Thyroid gland (tissue), 7 donors: ENCODE data around the genes RAB27B and BOD1L2.

- PRO-cap, 2 experiments, result no peak in any of the 2 experiments
- RAMPAGE, long total RNA, 5 experiments, result no peak in any of the 5 experiments
Observed at GRCh38 chr18:50853839-50854351, 25.0 kb upstream of the ME2 start.

DNA sequence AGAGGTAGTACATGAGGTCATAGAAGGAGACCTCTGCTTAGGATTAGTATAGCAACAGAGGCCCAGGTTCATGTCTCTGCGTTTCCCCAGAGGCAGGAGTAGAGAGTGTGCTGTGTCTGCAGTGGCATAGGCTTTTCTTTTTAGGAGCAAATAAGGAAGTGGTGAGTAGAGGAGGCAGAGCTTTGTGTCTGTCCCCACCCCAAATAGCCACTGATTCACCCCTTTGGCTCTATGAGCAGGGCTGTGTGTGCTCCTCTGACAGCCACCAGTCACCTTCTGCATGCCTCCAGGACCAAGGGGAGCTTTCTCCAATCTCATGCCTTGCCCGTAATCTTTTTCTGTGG is 23.6 kb upstream of the ELAC1 start:
- PRO-cap, 2 experiments, result no peak in any of the 2 experiments
- RAMPAGE, long total RNA, 5 experiments, result no peak in any of the 5 experiments

DNA sequence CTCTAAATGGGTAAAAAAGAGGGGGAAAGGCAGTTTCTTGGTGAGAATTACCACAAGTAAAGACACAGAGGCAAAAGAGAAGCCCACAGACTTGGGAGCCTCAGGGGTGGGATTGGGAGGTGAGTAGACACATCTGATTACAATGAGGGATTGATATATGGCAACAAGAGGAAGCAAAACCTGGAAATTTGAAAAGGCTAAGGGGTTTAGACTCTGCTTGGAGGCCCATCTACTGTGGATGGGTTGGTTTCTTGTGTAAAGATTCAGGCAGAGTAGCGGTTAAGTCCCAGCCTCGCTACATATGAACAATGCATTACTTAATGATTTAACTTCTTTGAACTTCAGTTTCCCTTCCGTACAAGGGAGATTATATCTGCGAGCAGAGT is 13.9 kb upstream of the MEX3C start:
- PRO-cap, 2 experiments, result no peak in any of the 2 experiments
- RAMPAGE, long total RNA, 5 experiments, result no peak in any of the 5 experiments

GRCh38 chr18:54165790-54166352 is 58.6 kb downstream of the MBD2 start:
- PRO-cap, 2 experiments, result no peak in any of the 2 experiments
- RAMPAGE, long total RNA, 5 experiments, result no peak in any of the 5 experiments

- PRO-cap, 2 experiments, result no peak in any of the 2 experiments
- RAMPAGE, long total RNA, 5 experiments, result no peak in any of the 5 experiments
Observed at GRCh38 chr18:54196600-54197582, 27.6 kb downstream of the MBD2 start.

DNA sequence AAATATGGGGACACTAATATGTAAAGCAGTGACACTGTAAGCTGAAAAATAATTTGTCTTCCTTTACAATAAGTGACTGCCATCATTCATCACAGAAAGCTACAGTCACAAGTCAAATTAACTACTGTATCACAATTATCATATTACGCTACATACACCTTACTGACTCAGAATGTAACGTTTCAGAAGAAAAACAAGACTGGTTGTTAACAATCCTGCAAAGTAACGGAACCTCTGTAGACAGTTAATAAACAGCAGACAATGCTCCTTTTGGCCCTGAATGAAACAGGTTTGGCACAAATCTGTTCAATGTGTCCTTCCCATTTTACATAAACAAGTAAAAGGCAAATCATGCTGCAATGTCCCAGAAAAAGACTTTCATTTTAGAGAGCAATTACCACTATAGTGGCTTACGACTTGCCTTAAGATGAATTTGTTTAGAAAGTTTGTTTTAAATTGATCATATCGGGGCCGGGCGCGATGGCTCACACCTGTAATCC is 3.7 kb downstream of the MBD2 start:
- PRO-cap, 2 experiments, result no peak in any of the 2 experiments
- RAMPAGE, long total RNA, 5 experiments, result no peak in any of the 5 experiments

DNA sequence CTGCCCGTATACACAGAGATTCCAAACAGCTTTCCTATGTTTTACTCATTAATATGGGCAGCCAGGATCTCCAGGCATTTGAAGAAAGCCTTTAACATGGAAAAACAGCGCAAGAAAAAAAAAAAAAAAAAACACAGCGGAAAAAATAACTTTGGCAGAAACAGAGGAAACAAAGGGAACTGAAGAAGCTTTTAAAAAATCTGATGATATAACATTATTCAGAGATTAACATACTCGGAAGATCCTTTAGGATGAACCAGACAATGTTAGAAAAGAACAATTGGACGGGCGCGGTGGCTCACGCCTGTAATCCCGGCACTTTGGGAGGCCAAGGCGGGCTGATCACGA is 11.9 kb upstream of the MBD2 start:
- PRO-cap, 2 experiments, result no peak in any of the 2 experiments
- RAMPAGE, long total RNA, 5 experiments, result no peak in any of the 5 experiments

- PRO-cap, 2 experiments, result no peak in any of the 2 experiments
- RAMPAGE, long total RNA, 5 experiments, result no peak in any of the 5 experiments
Observed at GRCh38 chr18:54357134-54357741, 420 bp downstream of the STARD6 start.

GRCh38 chr18:54827977-54829106 is at the start of gene RAB27B:
TSS of gene RAB27B (plus strand) at chr18:54828477.
- PRO-cap, 2 experiments, result peak in 1 of 2 experiments; most common plus-strand start chr18:54828477 (in 1); most common minus-strand start chr18:54828358 (in 1)
- RAMPAGE, long total RNA, 5 experiments, result start-site peak on the plus strand in 2 of 5 experiments, at chr18:54828431-54828503 at its widest, 8 to 10 reads per replicate

DNA sequence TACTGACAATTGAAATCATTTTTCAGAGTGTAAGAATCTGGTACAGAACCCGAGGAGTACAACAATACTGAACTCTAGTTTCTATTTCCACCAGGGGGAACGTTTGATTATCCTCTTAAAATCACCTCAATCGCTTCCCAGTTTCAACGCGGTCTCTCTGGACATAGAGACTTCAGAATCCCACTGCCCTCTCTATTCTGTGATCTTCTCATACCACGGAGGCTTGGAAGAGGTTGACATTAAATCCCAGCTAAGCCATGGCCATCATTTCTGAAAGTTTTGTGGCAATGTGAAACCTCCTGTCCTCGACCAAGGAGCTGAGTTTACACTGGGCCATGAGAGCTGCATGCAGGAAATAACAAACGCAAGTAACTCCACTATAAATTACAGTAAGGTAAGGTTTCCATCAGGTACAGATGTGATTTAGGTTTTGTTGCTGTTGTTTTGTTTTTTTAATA is 299.5 kb upstream of the CCDC68 start:
- PRO-cap, 2 experiments, result no peak in any of the 2 experiments
- RAMPAGE, long total RNA, 5 experiments, result no peak in any of the 5 experiments

DNA sequence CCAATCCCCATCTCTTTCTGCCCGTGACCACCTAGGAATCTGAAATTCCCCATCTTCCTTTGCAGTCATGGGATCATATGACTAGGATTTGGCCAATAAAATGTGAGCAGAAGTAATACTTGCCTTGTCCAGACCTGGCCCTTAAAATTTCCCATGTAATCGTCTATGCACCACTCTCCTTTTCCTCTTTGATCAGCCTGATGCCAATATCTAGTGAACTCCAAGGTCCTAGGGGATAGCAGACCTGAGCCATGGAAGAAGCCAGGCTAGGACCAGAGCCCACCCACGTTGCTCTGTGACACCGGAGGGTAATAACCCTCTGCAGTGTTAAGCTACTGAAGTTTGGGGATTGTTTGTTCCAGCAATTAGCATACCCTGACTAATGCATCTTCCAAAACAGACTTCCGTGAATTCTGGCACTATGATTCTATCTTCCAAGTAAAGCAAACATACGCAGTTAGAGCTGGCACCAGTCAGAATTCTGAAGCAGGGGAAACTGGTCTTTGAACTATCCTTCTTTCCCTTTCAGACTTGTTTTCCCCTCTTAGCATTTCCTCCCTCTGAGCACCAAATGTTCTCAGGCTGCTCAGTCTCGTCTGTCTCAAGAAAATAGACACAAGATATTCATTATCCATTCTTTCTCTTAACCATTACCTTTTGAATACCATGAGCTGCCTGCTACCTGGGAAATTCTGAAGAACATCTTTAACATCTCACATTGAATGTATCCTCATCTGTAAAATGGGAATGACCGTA is 108.4 kb downstream of the TCF4 start:
- PRO-cap, 2 experiments, result no peak in any of the 2 experiments
- RAMPAGE, long total RNA, 5 experiments, result no peak in any of the 5 experiments

DNA sequence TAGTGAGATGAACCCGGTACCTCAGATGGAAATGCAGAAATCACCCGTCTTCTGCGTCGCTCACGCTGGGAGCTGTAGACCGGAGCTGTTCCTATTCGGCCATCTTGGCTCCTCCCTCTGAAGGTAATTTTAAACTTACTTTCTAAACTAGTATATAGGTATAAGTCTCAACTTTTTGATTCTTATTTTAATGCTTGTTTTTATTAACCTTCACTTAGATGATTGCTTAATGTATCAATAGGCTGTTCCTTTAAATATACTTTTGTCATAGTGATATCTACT is 133.4 kb upstream of the TCF4 start:
- PRO-cap, 2 experiments, result no peak in any of the 2 experiments
- RAMPAGE, long total RNA, 5 experiments, result no peak in any of the 5 experiments

GRCh38 chr18:56083784-56084430 is 495.9 kb upstream of the TCF4 start:
- PRO-cap, 2 experiments, result no peak in any of the 2 experiments
- RAMPAGE, long total RNA, 5 experiments, result no peak in any of the 5 experiments

GRCh38 chr18:56487293-56487663 is 151.1 kb downstream of the TXNL1 start:
- PRO-cap, 2 experiments, result peak in 1 of 2 experiments; most common plus-strand start chr18:56487584 (in 1)
- RAMPAGE, long total RNA, 5 experiments, result no peak in any of the 5 experiments

- PRO-cap, 2 experiments, result peak in 1 of 2 experiments; most common plus-strand start chr18:56575153 (in 1)
- RAMPAGE, long total RNA, 5 experiments, result no peak in any of the 5 experiments
Observed at GRCh38 chr18:56575032-56575482, 63.3 kb downstream of the TXNL1 start.

GRCh38 chr18:56756370-56757082 is 105.4 kb downstream of the WDR7 start:
- PRO-cap, 2 experiments, result no peak in any of the 2 experiments
- RAMPAGE, long total RNA, 5 experiments, result start-site peak on the plus strand in 1 of 5 experiments, at chr18:56756618-56757125 at its widest, 34 reads per replicate

DNA sequence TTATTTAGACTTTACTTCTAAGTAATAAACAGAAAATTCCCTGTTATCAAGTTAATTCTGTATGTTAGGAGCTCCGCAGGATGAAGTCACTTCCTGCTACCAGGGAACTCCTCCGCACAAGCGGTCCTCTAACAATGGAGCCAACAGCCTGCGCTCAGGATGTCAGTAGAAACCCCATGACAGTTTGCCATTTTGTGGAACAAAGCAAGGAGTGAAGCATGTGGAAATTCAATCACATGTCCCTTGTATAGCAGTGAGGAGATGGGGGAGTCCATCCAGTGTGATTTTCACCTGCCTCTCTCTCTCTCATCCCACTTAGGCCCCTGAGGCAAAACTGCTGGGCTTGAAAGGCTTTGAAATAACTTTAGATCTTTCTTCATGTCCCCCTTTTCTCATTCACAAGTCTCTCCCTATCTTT is 138.2 kb downstream of the WDR7 start:
- PRO-cap, 2 experiments, result no peak in any of the 2 experiments
- RAMPAGE, long total RNA, 5 experiments, result no peak in any of the 5 experiments

GRCh38 chr18:57146732-57147378 is at the start of gene BOD1L2:
TSS of gene BOD1L2 (plus strand) at chr18:57147087.
- PRO-cap, 2 experiments, result no peak in any of the 2 experiments
- RAMPAGE, long total RNA, 5 experiments, result no peak in any of the 5 experiments

GRCh38 chr18:57422212-57422752 is 12.9 kb upstream of the ONECUT2 start:
- PRO-cap, 2 experiments, result no peak in any of the 2 experiments
- RAMPAGE, long total RNA, 5 experiments, result no peak in any of the 5 experiments

DNA sequence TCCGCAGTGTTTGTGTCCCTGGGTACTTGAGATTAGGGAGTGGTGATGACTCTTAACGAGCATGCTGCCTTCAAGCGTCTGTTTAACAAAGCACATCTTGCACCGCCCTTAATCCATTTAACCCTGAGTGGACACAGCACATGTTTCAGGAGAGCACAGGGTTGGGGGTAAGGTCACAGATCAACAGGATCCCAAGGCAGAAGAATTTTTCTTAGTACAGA is 10.5 kb upstream of the NARS1 start:
- PRO-cap, 2 experiments, result no peak in any of the 2 experiments
- RAMPAGE, long total RNA, 5 experiments, result no peak in any of the 5 experiments